Pulmonary lymph node (tissue), 1 donor: ENCODE results near the genes COBL and EGFR.

DNA sequence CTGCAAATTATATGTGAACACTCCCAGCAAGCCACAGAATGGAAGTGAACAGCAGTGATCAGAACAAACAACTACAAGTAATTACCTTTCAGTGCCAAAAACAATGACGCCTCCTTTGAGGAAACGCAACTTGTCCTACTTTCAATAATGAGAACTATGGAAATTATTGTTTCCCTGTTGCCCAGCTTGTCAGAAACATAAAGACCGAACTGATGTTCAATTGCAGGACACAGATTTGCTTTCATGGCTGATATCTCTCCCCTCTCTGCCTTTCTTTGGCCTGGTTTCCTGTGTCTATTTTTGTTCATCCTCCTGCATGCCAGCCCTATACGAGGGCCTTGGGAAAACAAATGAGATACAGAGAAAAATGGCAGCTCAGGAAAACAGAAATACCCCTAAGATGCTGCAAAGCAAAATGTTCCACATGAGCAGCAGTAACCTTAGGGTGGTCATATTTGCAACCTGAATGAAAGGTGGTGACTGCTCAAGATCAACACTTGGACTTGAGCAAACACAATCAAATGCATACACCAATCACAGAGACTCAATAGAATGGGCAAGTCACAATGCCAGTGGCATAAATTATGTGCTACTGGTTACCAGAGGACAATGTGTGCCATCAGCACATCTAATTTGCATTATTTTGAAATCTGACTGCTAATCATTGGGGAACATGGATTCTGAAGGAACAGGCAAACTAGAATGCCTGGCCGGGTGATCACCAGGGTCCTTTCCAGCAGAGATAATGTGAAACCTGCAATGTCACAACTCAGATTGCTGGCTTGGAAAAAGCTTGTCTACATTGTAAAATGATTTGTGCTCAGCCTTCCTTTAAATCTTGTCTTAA is 26.7 kb downstream of the COBL start:
- PRO-cap, result no peak

- PRO-cap, result no peak
Measured at GRCh38 chr7:51316313-51317331, at the start of gene COBL. COBL (minus strand) TSS chr7:51316809.

GRCh38 chr7:51317332-51317682 is 698 bp upstream of the COBL start:
- PRO-cap, result no peak

GRCh38 chr7:51606905-51607167 is 290.2 kb upstream of the COBL start:
- PRO-cap, result no peak

DNA sequence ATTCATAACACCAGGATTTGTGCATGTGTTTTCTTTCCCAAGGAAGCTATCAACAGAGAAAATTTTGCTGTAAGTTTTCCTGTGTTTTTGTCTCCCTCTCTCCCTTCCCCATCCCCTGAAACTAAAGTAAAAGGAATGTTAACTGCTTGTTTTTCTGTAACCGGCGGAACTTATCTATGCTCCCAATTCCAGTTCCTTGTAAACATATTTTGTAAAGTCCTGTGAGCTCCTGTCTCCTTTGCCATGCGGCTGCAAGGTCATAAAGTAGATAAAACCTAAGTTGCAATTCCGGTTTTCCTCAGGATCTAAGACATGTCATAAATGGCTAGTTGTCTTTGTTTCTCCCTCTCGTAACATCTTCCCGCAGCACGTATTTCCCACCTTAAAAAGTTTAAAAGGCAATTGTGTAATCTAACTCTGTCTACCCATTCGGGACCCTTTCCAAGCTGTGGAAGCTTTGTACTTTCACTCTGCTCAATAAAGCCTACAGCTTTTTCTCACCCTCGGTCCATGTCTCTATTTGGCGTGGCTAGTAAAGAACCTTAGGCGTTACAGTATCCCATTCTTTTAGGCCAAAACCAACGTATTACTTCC is 78.9 kb upstream of the POM121L12 start:
- PRO-cap, result no peak

DNA sequence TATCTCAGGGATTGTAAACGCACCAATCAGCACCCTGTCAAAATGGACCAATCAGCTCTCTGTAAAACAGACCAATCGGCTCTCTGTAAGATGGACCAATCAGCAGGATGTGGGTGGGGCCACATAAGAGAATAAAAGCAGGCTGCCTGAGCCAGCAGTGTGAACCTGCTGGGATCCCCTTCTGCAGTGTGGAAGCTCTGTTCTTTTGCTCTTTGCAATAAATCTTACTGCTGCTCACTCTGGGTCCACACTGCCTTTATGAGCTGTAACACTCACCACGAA is 30.7 kb upstream of the POM121L12 start:
- PRO-cap, result no peak

DNA sequence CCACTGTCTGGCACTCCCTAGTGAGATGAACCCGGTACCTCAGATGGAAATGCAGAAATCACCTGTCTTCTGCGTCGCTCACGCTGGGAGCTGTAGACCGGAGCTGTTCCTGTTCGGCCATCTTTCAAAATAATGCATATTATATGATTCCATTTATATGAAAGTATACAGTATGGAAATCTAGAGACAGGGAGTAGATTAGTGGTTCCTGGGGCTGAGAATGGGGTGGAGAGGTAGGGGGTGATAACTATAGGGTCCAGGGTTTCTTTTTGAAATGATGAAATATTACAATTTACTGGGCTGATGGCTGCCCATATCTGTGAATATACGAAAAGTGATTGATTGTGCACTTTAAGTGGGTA is 3.2 kb upstream of the POM121L12 start:
- PRO-cap, result no peak

GRCh38 chr7:54544658-54545513 is 2.7 kb downstream of the VSTM2A start:
- PRO-cap, result no peak

DNA sequence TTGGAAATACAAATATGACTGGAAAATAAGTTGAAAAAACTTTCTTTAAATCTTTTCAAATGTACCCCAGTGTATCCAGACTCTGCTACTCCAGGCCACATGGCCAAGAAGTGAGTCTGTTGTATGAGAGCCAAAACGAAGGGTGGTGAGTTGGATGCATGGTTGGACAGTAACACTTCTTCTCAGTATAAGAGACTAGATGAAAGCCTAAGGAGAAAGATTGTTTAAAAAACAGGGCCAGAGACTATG is 122.7 kb upstream of the SEC61G start:
- PRO-cap, result no peak

DNA sequence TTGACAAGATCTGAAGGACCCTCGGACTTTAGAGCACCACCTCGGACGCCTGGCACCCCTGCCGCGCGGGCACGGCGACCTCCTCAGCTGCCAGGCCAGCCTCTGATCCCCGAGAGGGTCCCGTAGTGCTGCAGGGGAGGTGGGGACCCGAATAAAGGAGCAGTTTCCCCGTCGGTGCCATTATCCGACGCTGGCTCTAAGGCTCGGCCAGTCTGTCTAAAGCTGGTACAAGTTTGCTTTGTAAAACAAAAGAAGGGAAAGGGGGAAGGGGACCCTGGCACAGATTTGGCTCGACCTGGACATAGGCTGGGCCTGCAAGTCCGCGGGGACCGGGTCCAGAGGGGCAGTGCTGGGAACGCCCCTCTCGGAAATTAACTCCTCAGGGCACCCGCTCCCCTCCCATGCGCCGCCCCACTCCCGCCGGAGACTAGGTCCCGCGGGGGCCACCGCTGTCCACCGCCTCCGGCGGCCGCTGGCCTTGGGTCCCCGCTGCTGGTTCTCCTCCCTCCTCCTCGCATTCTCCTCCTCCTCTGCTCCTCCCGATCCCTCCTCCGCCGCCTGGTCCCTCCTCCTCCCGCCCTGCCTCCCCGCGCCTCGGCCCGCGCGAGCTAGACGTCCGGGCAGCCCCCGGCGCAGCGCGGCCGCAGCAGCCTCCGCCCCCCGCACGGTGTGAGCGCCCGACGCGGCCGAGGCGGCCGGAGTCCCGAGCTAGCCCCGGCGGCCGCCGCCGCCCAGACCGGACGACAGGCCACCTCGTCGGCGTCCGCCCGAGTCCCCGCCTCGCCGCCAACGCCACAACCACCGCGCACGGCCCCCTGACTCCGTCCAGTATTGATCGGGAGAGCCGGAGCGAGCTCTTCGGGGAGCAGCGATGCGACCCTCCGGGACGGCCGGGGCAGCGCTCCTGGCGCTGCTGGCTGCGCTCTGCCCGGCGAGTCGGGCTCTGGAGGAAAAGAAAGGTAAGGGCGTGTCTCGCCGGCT is at the start of gene EGFR:
Gene EGFR, plus strand, starts transcription at position 611 of the 981 bp plus-strand sequence.
- PRO-cap, result unidirectional peak, plus-strand start at position 321 of the sequence; bidirectional peak, plus-strand start at position 611 of the sequence, minus-strand start at position 522 of the sequence

DNA sequence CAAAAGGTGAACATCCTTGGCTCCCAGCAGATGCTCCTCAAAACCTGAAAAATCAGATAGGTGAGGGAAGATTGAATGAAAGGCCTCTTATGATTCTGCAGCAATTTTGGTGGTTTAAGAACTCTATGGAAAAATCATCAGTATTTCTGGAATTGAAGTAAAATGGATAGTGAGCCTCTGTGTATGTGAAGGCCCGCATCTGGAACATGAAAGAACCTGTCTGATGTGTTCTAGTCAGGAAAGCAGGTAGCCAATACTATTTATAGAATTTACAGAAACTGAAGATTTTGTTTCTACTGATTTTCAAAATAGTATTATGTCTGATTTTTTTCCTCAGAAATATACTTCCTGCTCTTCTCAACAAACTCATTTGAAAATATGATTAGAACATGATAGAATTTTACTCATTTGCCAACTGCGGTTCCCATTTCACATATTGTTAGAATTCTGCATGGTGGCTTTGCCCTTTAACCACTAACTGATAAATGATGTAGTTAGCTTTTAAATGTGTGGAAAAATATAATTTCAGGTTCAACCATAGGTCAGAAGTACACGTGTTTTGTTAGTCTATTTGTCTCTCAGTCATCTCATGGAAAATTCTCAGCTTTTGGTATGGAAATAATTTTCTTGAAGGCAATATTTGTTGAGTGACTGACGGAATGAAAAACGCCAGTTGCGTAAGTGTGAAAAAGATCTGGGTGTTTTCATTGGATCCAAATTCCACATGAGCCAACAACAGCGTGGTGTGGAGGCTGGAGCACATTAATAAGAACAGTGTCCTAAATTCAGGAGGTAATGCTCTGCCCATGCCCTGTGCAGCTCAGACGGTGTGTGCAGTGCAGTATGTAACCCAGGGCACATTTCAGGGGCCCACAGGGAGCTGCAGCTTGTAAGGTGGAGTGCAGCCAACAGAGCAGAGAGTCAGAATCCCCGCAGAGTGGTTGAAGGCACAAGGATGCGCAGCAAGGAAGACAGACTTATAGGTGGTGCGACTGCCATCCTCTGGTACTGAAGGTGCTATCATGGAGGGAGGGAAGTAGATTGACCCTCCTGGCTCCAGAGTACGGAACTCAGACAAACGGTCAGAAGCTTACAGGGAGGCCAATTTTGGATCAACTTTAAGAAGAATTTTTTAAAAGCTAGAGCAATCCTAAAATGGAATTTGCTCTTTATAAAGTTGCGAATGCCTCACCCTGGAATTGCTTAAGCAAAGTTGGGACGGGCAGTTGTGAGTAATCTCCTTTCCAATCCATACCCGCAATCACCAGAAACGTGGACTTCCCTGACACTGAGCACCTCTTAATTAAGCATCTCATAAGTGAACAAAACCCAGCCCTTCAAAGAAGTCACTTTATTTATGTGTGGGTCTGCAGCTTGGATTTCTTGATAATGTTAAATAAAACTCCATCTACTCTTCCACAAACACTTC is 37.8 kb downstream of the EGFR start:
- PRO-cap, result no peak

- PRO-cap, result no peak
Measured at GRCh38 chr7:55071241-55071946, 52.6 kb downstream of the EGFR start.

DNA sequence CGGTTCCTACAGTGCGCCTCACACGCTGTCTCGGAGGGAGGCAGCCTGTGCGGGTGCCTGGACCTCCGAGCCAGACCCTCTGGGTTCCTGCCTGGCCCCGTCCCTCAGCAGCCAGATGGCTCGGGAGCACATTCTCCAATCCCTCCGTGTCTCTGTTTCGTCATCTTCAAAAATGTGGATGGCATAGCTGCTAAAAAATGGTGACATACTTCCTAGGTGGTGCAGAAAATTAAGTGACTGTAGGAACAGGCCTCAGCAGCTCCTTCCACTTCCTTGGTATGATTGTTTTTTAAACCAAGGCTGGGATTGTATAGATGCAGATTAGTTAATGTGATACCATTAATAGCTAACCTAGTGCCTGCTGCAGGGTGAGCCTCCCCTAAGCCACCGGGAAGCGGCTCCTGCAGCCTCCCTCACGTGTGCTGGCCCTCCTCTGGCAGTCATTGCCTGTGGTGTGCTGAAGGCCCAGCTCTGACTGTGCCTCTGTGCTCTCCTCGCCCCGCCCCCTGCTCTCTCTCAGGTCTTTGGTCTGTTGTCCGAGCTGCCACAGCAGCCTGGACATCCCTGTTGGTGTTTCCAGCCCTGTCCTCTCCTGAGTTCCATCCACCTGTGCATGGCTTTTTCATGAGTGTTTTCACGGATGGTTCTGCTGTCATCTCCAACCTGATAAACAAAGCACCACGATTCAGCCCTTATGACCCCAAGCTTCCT is 126.0 kb downstream of the EGFR start:
- PRO-cap, result no peak

DNA sequence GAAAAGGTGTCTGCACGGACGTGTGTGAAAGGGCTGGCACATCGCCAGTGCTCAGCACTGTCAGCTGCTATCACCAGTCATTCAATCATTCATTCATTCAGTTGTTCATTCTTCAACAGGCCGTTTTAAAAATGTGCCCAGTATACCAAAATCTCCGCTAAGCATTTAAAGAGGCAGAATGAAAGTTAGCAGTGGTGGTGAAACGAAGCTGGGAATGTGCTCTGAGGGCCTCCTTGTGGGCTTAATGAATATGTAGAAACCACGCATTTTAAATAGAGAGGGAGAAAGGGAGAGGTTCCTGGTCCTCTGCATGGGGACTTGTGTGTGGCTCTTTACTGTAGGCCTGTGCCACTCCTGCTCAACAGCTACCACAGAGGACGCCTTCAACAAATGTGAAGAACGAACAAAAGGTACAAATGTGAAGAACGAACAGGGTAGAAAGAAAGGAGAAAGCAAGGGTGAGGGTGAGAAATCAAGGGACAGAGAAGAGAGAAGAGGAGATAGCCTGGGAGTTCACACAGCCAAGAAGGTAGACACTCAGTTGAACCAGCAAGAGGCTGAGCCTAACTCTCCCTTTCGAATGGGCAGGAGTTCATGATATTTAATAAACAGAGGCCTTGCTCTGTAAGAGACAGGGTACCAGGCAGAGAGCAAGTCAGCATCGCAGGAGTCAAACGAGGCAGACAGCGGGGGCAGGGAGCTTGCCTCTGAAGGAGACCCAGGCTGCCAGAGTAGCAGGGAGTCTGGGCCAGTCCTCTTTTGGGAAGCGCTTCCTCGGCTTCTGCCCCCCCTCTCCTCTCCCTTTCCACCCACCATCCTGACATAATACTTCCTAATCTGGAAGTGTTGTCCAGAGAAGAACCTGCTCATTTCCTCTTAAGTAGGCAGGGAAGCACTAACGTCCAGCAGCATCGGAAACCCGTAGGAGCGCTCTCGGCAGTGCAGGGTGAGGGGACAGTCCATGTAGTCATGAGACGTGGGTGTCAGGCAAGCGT is 170.8 kb downstream of the EGFR start:
- PRO-cap, result no peak

DNA sequence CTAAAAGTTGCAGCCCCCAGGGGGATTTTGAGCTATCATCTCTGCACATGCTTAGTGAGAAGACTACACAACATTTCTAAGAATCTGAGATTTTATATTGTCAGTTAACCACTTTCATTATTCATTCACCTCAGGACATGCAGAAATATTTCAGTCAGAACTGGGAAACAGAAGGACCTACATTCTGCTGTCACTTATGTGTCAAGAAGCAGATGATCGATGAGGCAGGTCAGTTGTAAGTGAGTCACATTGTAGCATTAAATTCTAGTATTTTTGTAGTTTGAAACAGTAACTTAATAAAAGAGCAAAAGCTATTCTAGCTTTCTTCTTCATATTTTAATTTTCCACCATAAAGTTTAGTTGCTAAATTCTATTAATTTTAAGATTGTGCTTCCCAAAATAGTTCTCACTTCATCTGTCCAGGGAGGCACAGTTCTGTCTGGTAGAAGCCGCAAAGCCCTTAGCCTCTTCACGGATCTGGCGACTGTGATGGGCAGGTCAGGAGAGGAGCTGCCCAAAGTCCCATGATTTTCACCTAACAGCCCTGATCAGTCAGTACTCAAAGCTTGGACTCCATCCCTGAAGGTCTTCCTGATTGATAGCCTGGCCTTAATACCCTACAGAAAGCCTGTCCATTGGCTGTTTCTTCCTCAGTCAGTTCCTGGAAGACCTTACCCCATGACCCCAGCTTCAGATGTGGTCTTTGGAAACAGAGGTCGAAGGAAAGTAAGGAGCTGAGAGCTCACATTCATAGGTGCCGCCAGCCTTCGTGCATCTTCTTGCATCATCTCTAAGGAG is 157.2 kb upstream of the LANCL2 start:
- PRO-cap, result no peak

DNA sequence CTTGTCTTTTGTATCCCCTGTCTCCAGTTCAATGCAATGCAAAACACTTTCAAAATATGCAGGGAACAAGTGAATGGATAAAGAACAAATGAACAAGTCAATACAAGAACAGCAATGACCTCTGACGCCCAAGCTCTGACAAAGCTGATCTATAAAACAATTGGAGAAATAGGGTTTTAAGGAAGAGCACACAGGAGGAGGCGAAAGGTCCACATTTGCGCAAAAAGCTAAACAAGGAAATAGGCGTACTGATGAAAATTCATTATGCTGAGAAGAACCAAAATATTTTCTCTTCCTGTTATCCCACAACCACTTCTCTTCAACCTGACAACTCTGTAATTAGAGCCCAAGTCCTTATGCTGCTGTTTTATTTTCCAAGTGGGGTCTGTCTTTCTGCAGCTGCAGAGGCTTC is 53.0 kb downstream of the VOPP1 start:
- PRO-cap, result no peak

- PRO-cap, result no peak
Measured at GRCh38 chr7:55524773-55525306, 47.5 kb downstream of the VOPP1 start.

DNA sequence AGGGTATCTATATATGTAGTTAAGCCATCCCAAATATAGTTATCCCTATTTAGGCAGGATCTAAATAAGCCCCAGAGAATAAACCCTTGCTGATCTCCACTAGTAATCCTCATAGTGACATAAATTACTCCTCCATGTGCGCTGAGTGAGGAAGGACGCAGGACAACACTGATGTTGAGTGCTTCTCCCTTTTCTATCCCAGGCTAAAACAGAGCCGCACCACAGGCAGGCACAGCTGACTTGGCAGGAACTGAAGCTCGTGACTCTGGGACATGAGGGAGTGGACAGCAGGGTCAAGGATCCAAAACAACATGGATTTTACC is 46.0 kb downstream of the VOPP1 start:
- PRO-cap, result no peak

- PRO-cap, result bidirectional peak, plus-strand start at chr7:55539705, minus-strand start at chr7:55539556
Measured at GRCh38 chr7:55539426-55539904, 32.8 kb downstream of the VOPP1 start.

DNA sequence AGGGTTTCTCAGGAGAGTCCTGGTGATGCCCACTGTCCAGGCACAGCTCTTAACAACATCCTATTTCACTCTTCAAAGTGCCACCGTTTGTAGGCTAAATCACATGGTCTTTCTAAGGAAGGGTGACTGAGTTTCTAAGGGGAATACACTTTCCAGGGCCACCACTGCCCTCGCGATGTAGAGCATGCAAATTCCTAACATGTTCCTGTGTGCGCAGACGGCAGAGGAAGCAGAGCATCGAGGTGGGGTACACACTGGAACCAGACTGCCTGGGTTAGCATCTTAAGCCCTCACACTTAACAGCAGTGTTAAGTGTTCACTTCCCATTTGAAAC is 3.1 kb downstream of the VOPP1 start:
- PRO-cap, result unidirectional peak, plus-strand start at position 232 of the sequence